Subcutaneous adipose tissue (tissue), 3 donors: ENCODE measurements around a stretch of chr4.

DNA sequence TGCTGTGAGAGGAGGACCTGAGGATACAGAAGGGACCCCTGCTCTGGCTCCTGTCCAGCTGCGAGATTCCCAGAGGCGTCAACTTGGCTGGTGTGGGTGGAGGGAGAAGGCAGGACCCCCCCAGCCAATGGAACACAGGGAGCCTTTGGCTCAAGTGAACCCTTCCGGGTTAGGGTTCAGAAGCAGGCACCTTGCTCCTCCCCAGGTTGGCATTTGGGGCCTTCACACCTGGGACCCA is 29.8 kb downstream of the WDR1 start:
- PRO-cap, result no peak
- RAMPAGE, long total RNA, 3 experiments, result no peak in any of the 3 experiments

- PRO-cap, result no peak
- RAMPAGE, long total RNA, 3 experiments, result no peak in any of the 3 experiments
These were observed 16.8 kb downstream of the WDR1 start for GRCh38 chr4:10099867-10100190.

GRCh38 chr4:10121426-10122118 is 5.0 kb upstream of the WDR1 start:
- PRO-cap, result no peak
- RAMPAGE, long total RNA, 3 experiments, result no peak in any of the 3 experiments

- PRO-cap, result no peak
- RAMPAGE, long total RNA, 3 experiments, result no peak in any of the 3 experiments
These were observed 40.9 kb upstream of the WDR1 start for GRCh38 chr4:10157577-10157855.

GRCh38 chr4:10173308-10173906 is 56.8 kb upstream of the WDR1 start:
- PRO-cap, result no peak
- RAMPAGE, long total RNA, 3 experiments, result no peak in any of the 3 experiments

GRCh38 chr4:10180959-10181844 is 64.6 kb upstream of the WDR1 start:
- PRO-cap, result no peak
- RAMPAGE, long total RNA, 3 experiments, result no peak in any of the 3 experiments

DNA sequence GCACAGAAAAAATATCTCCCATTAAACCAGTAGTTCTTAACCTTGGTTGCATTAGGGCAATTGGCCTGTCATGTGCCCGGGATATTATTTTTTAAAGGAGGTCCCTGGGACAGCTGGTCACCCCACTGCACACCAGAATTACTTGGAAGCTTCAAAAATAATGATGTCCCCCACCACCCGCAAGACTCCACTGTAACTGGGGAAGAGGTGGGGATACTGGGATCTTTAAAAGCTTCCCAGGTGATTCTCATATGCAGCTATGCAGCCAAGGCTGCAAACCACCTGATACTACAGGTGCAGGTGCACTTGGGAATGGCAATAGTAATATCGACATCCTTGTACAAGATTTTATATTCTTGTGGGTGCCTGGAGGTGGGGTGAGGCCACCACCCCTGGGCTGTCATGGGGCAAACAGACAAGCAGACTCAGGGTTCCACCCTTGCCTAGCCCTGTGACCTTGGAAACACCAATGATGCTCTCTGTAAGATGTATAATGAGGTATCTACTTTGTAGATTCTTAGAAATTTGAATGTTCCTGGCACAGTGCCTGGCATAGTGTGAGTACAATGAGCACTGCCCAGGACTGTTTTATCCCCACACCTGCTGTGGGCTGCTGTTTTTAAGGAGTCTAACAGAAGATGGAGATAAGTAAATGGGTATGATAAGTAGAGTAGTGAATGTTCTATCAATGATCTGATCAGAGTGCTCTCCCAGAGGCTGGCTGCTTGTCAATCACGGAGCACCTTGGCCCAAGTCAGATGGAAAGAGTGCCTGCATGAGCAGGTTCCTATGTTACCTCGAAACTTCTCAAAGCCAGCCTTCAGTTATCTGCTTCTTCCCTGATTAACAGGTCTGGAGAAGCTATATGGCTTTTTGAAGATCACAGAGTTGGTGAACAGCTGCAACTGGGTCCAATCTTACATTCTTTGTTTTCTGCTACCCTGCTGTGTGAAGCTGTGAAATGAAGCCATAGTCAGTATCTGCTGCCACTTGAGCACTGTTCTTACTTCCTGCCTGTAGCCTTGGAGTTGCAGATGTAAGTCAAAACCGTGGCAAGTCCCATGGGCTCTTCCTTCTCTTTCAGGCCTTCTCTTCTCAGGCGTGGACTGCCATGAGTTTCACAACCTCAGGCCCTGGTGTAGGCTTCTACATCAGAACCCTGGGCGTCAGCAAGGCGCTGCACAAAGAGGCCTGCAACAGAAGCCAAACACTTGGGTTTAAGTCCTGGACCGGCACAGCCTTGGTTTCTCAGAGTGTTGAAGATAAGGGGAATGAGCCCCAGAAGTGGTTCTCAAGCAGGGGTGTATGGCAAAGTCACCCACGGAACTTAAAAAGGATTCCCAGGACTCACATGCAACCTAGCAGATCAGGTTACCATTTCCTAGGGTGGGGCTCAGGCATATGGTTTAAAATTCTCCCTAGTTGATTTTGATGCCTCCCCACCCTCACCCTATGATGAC is 2.9 kb downstream of the ZNF518B start:
- PRO-cap, result no peak
- RAMPAGE, long total RNA, 3 experiments, result no peak in any of the 3 experiments

- PRO-cap, result no peak
- RAMPAGE, long total RNA, 3 experiments, result no peak in any of the 3 experiments
These were observed 196.2 kb upstream of the HS3ST1 start for GRCh38 chr4:11624886-11625325.

DNA sequence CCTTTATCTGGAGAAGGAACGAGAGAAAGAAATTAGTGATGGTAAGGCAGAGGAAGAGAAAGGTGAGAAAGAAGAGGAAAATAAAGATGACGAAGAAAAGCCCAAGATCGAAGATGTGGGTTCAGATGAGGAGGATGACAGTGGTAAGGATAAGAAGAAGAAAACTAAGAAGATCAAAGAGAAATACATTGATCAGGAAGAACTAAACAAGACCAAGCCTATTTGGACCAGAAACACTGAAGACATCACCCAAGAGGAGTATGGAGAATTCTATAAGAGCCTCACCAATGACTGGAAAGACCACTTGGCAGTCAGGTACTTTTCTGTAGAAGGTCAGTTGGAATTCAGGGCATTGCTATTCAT is 147.0 kb downstream of the RAB28 start:
- PRO-cap, result no peak
- RAMPAGE, long total RNA, 3 experiments, result no peak in any of the 3 experiments

DNA sequence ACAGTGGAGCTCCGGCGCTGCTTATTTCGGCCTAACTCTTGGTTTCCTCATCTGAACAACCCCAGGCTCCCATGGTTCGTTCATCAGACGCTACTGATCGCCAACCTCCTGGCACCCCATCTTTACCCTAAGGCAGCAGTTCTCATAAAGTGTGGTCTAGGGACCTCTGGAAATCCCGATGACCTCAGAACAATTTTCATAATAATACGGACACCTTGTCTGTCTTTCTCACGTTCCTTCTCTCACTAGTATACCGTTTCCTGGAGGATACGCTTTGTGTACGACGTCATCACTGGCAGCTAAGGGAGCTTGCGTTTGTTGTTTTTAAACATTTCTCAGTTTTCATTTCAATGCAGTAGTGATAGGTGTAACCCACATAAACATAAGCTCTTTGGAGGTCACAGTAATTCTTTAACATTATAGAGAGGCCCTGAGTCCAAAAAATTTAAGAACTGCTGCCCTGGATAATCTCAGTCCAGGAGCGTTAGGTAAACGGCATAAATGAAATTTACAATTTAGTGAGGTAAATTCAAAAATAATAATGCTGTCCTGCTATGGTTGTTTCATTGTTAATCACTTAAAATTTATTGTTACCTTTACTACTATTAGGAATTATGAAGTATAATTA is 855 bp upstream of the RAB28 start:
- PRO-cap, result no peak
- RAMPAGE, long total RNA, 3 experiments, result no peak in any of the 3 experiments

DNA sequence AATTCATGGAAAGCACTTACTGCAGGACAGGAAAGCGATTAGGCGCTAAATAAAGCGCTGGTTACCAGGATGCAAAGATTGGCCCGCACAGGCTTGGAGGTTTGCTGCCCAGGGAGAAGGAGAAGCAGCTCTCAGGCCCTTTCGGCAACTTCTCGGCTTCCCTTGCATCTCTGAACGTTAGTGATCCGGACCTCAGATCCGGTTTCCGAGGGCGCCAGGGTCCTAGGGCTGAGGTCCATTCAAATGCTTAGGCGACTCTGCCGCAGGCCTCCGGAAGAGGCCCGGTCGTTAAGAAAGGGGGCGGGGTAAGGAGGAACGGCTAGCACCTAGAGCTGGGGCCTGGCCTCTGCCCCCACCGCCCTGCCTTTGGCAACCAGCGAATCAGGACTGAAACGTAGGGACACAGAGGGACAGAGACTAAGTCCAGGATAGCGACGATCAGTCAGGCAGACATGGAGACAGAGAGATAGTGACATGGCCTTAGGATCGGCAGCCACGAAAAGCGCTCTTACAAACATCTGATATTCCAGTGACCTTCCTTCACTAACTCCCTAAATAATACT is 13.1 kb downstream of the NKX3-2 start:
- PRO-cap, result no peak
- RAMPAGE, long total RNA, 3 experiments, result no peak in any of the 3 experiments

- PRO-cap, result no peak
- RAMPAGE, long total RNA, 3 experiments, result no peak in any of the 3 experiments
These were observed 160.6 kb upstream of the CPEB2 start for GRCh38 chr4:14841594-14842268.

DNA sequence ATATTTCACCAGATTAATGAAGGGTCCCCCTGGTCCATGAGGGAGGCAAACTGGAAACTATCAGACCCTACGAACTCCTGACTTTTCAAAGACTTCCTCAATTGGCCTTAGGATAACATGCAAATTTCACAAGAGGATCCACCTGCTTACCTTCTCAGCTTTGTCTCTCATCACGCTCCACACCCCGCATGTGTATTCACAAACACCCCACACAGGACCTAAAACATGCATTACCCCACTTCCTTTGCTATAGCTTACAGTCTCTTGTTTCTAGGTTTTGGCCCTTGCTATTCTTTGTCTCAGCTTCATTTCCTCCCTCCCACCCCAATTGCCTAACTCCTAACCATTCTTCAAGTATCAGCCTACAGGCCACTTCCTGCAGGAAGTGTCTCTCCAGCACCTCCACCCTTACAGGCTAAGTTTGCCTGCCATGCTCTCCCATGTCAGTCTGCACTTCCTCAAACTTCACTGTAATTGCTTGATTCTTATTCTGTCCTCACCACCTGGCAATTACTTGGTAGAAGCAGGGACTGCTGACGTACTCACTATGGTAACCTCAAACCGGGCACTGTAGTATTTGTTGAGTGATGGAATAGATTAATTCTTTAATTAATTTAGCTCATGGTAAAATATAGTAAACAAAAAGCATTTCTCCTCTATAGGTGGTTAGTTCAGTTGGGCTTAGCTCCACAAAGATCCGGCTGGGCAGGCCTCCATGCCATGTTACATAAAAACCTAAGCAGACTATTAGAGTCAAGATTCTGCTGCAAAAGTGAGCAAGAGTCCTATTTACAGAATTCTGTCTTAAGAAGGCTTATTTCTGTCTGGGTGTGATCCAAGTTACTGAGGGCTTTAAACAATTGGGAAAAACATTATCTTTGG is 124.9 kb upstream of the CPEB2 start:
- PRO-cap, result no peak
- RAMPAGE, long total RNA, 3 experiments, result start-site peak on the minus strand in 1 of 3 experiments, centred at position 268 of the sequence, 5 reads per replicate

GRCh38 chr4:15001901-15002398 is 331 bp upstream of the CPEB2 start:
- PRO-cap, result bidirectional peak, plus-strand start at chr4:15002483, minus-strand start at chr4:15001996
- RAMPAGE, long total RNA, 3 experiments, result no peak in any of the 3 experiments

- PRO-cap, result no peak
- RAMPAGE, long total RNA, 3 experiments, result no peak in any of the 3 experiments
These were observed 1.2 kb downstream of the FBXL5 start for GRCh38 chr4:15653899-15654336.

DNA sequence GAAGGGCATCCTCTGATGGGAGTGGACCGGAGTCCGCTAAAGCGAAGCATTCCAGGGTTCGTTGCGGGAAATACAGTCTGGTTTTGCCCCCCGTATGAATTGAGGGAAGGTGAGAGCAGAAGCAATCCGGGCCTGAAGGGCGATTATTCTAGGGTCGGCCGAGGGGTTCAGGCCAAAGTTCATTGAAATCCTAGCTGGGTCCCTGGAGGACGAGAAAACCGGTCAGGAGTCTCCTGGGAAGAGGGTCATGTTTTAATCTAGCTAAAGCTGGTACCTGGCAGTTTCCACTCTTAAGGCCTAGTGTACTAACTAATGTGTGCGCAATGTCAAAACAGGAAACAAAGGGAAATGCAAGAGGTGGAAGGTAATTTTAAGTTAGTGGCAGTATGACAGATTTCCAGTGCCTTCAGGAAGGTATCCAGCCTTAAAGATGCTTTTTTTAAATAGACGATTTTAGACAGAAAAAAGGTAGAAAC is 324 bp downstream of the FAM200B start:
- PRO-cap, result no peak
- RAMPAGE, long total RNA, 3 experiments, result no peak in any of the 3 experiments

DNA sequence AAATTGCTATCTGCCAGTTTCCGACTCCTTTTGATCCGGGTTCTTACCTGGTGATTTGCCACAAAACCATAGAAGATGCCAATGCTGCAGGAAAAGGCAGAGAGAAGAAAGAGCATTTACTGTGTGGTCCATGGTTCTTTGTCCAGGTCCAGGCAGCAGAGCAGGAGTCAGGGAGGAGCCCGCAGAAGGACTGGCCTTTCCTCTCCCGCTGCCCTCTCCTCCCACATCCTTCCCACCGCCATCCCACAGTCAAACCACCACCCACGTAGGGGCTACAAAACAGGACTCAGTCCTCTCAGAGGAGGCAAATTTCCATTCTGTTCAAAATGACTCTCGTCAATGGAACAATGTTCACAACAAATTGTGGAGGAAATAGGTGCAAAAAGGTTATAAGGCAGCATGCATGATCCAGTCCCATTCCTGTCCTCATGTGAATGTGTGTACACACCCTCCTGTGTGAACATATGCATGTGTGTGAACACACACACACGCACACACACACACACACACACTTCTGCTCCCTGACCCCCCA is 58.5 kb downstream of the PROM1 start:
- PRO-cap, result no peak
- RAMPAGE, long total RNA, 3 experiments, result no peak in any of the 3 experiments

DNA sequence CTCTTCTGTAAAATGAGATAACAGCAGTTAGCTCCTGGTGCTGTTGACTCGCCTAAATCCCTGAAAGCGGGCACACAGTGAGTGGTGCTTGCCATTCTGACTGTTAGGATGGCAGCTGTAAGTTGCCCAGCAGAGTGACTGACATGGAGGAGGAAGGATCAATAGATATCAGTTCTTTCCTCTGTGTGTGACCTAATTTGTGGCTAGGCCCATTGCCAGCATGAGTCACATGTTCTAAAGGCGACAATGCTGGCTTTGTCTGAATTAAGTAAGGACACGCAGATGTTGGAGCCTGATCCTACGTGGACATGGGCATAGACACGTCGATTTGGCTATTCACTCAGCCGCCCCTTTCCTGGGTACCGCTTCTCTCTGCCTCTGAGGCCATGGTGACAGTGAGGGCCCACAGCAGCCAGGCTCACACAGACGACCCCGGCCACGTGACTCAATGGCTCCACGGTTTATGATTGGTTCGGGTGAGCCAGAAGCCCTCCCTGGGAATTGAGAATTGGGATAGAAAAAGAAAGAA is 16.3 kb downstream of the PROM1 start:
- PRO-cap, result no peak
- RAMPAGE, long total RNA, 3 experiments, result no peak in any of the 3 experiments

DNA sequence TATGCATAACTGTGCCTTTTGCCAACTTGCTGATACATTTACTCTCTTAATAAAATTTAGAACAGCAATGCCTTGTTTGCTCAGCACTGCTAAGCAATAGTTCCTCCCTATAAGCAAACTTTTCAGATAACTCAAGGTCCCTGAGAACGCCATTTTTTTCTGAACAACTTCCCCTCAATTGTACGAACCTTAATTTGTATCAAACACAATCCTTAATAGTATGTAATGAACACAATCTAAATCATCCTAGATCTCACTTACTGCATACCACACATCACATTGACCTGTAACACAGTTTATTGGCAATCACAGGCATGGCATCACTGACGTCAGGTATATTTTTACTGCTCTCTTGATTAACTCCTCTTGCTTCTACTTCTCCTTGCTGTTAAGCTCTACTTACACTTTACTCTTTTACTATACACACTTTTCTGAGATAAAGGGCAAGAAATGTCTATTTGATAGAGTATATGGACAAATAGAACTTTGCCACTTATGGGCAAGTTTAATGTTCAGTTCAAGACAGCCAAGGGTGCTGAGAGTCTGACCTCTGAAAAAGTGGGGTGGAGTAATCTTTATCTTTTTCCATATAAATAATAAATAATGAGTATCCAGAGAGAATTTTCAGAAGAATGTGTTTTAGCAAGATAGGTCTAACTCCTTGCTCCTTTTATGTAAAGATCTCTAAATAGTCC is 66.9 kb downstream of the TAPT1 start:
- PRO-cap, result no peak
- RAMPAGE, long total RNA, 3 experiments, result no peak in any of the 3 experiments

GRCh38 chr4:16745847-16746388 is 152.5 kb downstream of the LDB2 start:
- PRO-cap, result no peak
- RAMPAGE, long total RNA, 3 experiments, result no peak in any of the 3 experiments